Paraaortic lymph node (tissue), 1 donor: Measurements from ENCODE around the genes PSME2, GMPR2, NFATC4, NYNRIN and GZMH.

- PRO-cap = no peak
Measured at GRCh38 chr14:23572579-23573256, 5.1 kb upstream of the AP1G2 start.

DNA sequence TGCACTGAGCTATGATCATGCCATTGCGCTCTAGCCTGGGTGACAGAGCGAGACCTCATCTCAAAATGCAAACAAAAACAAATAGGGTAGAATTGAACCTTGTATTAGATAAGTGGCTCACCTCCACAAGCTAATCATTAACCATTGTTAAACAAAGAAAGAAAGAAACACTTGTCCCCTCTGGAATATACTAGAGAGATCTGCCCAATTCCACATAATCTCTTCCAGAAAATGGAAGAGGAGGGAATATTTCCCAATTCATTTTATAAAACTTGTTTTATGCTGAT, 22.7 kb upstream of the DHRS2 start:
- PRO-cap = no peak

DNA sequence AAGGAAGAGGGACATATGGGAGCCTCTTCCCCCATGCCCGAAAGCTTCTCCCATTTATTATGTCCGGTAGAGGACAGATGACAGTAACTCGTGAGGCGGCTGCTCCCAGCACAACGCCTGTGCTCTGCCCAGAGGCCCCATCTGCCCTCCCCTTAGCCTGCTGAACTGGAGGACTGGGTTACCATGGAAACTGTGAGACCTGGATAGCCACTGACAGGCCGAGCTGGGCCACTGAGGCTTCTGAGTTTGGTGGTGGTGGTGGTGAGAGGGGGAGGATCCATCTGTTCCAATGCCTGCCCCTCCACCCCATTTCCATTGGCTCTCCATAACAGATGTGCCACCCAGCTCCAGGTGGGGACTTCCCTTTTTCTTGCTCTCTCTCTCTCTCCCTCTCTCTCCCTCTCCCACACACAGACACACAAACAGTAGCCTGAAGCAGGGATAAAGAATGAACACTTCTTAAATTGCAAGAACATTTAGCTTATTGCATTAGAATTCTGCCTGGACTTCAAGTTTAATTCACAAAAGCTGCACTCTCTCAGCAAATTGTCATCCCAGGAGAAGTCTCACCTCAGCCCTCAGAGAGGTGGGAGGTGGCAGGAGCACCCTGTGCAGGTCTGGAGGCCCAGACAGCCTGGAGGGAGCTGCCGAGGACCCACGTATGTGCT, 8.4 kb downstream of the CPNE6 start:
- PRO-cap = no peak

DNA sequence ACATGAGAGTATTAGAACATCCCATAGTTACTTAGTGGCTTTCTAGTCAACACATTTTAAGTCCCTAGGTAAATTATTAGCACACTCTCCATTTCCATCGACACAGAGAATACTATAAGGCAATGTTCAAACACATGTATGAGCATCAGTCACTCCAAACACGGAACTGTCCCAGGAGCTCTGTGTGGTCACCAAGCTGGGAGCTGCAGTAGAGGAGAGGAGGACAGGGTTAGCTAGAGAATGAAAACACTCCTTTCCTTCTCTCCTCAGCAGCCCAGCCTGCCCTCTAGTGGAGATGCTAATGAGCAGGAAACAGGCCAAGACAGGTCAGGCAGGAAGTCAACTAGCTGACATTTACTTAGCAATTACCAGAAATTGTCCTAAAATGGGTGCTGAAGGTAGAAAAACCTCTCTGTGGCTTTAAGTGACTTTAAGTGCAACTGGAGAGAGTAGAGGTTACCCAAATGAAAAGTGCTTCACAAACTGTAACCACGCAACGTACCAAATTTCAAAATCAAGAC, 5.8 kb upstream of the DCAF11 start:
- PRO-cap = no peak

- PRO-cap = no peak
Measured at GRCh38 chr14:24122884-24123396, 7.5 kb upstream of the FITM1 start.

- PRO-cap = bidirectional peak, plus-strand start at chr14:24146751, minus-strand start at chr14:24146610; bidirectional peak, plus-strand start at chr14:24147500, minus-strand start at chr14:24147230
Measured at GRCh38 chr14:24146461-24147415, at the start of gene PSME2. TSS of gene PSME2 (minus strand) at chr14:24146610.

- PRO-cap = no peak
Measured at GRCh38 chr14:24178520-24179797, 7.1 kb downstream of the REC8 start.

- PRO-cap = no peak
Measured at GRCh38 chr14:24179798-24181070, 8.4 kb downstream of the REC8 start.

- PRO-cap = no peak
Measured at GRCh38 chr14:24187528-24187948, 1.1 kb downstream of the IPO4 start.

GRCh38 chr14:24232249-24233136, at the start of gene GMPR2:
TSS of gene GMPR2 (plus strand) at chr14:24232929.
- PRO-cap = bidirectional peak, plus-strand start at chr14:24232457, minus-strand start at chr14:24232348

- PRO-cap = no peak
Measured at GRCh38 chr14:24233137-24233346, 313 bp downstream of the GMPR2 start.

DNA sequence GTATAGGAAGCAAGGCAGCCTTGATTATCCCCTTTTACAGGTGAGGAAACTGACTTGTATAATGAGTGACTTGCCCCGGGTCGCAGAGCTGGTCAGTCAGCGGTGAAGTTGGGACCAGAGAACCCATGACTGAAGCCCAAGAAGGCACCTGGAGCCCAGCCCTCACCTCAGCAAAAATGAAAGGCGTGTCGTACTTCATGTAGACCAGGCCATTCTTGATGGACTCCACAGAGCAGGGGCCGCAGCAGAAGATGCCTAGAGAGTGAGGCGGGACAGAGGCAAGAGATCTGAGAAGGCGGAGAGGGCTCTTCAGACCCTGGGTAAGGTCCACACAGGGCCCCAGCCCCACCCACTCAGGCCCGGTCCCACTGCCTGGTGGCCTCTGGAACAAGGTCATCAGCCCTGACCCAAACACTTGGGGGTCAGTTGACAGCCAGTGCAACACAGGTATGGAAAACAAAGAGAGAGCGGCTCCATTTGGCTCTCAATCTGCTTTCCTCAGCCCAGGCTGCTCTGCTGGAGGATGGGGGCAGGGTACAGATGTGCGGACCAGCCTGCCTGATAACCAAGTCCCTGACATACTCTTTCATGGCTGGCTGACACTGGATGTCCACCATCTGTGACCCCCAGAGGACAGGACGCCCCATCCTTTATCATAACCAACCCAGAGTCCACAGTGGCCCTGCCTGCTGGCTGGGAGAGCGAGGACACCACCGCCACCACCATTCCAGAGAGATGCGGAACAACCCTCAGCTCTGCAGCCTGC, 7.0 kb downstream of the TGM1 start:
- PRO-cap = no peak

GRCh38 chr14:24367755-24368313, at the start of gene NFATC4:
TSS of gene NFATC4 (plus strand) at chr14:24368184.
- PRO-cap = bidirectional peak, plus-strand start at chr14:24368188, minus-strand start at chr14:24367880

- PRO-cap = bidirectional peak, plus-strand start at chr14:24369010, minus-strand start at chr14:24368967
Measured at GRCh38 chr14:24368314-24369360, 653 bp downstream of the NFATC4 start.

- PRO-cap = no peak
Measured at GRCh38 chr14:24375810-24376966, 8.2 kb downstream of the NFATC4 start.

- PRO-cap = no peak
Measured at GRCh38 chr14:24378195-24378624, 10.2 kb downstream of the NFATC4 start.

DNA sequence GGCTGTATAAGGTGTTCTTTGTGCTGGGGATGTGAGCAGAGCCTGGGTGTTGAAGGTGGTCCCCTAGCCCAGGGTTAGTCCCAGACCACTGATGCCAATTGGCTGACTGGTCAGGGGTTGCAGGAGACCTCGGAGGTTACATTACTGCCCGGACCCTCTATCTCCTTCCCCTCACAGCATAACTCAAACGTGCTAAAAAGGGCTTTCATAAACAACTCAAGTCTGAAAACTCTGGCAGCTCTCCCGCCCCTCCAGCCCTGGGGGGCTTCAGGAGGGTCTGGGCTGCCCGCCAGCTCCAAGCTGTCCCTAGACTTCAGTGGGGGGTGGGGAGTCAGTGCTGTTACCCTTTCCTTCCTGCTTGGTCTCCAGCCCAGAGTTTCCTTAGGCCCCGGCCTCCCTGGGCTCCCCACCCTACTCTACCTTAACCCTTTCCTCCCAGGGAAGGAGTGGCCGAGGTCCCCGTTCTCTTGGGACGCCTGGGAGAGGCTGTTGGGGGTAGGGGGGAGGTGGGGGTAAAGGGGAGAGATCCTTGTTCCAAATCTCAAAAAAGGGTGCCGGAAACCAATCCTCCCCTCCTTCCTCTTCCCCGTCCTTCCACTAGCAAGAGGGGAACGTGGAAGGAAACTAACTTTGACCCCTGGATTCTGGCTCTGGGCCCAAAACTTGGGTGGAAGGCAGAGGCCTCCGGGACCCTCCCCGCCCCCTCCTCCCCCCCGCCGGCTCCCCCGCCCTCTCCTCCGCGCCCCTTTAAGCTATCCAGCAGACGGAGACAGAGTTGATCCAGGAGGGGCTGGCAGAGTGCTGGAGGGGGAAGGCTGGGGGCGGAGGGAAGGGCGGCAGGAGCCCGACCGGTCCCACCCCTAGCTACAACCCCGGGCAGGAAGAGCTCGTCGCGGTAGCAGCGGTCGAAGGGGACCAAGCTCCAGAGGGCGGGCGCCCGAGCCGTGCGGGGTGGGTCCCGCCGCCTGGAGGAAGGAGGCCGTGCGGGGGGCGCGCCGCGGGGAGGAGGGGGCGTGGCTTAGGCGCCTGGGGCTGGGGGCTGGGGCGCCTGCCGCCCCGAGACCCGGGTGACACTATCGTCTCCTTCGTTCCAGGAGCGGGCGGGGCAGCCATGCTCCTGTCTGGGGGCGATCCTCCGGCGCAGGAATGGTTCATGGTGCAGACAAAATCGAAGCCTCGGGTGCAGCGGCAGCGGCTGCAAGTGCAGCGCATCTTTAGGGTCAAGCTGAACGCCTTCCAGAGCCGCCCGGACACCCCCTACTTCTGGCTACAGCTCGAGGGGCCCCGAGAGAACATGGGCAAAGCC, at the start of gene NYNRIN:
Gene NYNRIN (plus strand): TSS at position 868 of the 1,306 bp plus-strand sequence.
- PRO-cap = unidirectional peak, plus-strand start at position 869 of the sequence; bidirectional peak, plus-strand start at position 925 of the sequence, minus-strand start at position 873 of the sequence

- PRO-cap = no peak
Measured at GRCh38 chr14:24437998-24438577, 4.5 kb downstream of the SDR39U1 start.

- PRO-cap = no peak
Measured at GRCh38 chr14:24525861-24526205, 17.8 kb upstream of the CMA1 start.

DNA sequence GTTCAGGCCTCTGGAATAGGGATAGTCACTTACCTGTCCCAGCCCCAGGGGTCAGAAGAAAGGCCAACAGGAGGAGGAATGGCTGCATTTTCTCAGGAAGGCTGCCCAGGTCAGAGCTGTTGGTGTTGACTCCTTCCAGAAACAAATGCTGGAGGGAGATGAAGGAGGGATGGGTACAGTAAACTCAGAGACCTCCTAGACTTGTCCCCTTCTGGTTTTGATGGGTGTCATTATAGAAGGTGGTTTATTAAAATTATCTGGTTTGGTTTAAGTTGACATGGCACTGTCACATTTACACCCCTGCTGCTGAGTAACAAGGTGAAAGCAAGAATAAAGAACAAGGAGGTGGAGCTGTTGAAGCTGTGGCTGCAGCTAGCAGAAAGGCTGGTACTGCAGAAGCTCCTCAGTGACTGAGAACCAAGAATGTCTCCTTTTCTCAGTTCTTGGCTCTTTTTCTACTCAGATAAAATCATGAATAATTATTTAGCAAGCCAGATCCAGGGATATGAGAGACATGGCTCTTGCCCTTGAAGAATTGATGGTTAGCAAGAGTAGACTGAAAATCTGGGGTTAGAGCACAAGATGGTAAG, at the start of gene GZMH:
Gene GZMH (minus strand): TSS at position 160 of the 590 bp plus-strand sequence.
- PRO-cap = no peak